ENCODE results near the genes PLB1 and SPDYA.

DNA sequence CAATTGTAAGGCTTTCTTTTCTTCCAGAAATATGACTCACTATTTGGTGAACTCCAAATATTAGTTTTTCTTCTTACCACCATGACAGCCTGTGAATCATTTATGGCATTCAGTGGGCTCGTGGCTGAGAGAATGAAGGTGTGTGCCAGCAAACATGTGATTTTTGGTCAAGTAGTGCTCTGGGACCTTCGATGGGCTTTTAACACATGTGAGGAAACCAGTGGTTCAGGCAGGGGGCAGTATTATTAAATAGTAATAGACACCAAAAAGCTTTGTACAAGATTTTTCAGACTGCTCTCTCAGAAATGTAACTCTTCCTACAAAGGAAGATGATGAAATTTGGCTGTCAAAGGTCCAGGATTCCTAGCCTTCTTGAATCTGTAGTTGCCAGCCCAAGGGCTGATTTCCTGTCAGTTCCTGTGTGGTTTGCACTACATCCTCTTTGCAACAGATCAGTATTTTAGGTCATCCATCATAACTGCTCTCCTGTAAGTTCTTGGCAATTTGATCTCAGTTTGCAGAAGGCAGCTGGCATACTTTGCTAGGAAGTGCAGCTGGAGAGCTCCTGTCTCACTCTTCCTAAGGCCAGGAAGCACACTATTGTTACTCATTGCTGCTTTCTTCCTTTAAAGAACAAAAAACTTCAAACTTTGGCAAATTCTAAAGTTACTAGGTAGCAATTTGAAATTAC is 64.4 kb downstream of the BABAM2 start:
- RRBS, result no CpG with 5 or more reads among the region's 2 CpGs

DNA sequence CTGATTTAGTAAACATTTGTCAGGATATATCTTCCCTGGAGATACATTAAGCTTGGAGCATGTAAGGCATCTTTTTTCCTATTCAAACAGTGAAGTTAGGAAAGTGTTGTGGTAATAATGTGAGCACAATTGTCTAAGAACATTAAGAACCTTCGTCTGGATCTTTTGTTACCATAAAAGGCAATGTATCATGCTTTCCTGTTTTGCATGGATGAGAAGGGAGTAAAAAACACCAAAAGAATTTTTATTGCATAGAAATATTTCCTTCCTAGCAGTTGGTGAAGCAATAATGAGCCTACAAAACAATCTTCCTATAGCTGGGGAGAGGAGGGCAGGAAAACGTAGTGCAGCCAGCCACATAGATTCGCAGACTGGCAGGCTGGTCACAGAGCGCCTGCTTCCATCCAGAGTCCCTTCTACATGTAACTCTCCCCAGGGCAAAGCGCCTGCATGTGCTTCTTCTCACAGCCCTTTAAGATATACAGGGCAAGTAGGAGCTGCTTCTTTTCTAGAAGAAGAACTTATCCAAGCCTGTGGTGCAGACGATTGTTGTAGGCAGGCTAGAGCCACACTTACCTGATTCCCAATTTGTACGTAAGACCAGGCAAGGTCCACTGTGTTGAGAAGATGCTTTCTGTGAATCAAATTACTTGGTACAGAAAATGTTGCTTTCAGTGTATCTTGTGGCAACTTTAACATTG is 190.4 kb downstream of the BABAM2 start:
- RRBS, result no CpG with 5 or more reads among the region's 7 CpGs

GRCh38 chr2:28327093-28327434 is 65.6 kb upstream of the FOSL2 start:
- RRBS, result no CpG with 5 or more reads among the region's 4 CpGs

- RRBS, result 91% methylated on average over 2 of the region's 27 CpGs
Measured at GRCh38 chr2:28347736-28348666, 44.7 kb upstream of the FOSL2 start.

- RRBS, result no CpG with 5 or more reads among the region's 15 CpGs
Measured at GRCh38 chr2:28360445-28361081, 32.1 kb upstream of the FOSL2 start.

GRCh38 chr2:28365616-28366263 is 26.9 kb upstream of the FOSL2 start:
- RRBS, result no CpG with 5 or more reads among the region's 11 CpGs

DNA sequence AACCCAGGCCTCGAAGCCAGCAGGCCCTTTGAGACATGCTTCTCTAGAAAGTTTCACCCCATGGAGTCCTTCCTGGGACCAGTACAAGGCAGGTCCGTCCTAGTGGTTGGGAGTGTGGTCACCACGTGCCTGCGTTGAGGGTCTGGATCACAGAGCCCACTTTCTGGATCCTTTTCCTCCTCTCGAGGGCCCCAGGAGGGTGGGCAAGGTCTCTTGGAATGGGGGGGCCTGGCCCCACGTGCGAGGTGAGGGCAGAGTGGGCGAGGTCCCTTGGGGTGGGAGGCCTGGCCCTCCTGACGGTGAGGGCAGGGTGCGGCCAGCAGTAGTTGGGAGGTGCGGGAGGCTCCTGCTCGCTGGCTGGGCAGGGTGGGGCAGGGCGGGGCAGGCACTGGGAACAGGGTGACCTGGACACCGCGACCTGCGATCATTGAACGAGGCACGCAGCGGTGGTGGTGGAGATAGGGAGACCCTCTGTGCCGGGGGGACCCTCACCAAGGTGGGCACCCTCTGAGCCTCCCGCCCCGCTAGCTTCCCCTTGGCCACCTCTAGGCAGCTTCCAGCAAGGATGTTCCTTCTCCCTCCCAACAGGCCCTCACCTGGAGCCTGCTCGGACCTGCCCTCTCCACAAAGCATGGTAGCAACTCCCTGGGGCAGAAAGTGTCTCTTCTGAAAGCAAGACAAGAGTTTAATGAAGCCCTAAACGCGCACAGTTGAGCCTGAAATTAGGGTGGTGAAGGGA is 15.5 kb upstream of the FOSL2 start:
- RRBS, result no CpG with 5 or more reads among the region's 25 CpGs

DNA sequence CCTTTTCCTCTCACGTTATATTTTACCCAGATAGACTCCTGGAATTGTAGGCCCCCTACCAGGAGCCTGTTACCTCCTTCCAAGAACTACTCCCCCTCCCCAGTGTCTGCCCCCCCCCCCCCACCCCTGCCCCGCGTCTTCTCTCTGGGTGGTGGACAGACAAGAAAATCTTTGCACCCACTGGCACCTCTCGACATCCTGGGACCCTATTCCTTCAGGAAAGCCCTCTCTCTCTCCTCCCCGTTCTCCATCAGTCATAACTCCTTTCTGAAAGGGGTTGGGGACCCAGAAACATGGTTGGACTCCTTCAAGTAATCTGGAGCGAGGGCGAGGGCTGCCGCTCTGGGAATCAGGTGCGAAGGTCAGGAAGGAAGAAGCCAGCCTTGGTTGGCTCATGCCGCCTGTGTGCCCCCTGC is 1.4 kb downstream of the FOSL2 start:
- RRBS, result no CpG with 5 or more reads among the region's 10 CpGs

DNA sequence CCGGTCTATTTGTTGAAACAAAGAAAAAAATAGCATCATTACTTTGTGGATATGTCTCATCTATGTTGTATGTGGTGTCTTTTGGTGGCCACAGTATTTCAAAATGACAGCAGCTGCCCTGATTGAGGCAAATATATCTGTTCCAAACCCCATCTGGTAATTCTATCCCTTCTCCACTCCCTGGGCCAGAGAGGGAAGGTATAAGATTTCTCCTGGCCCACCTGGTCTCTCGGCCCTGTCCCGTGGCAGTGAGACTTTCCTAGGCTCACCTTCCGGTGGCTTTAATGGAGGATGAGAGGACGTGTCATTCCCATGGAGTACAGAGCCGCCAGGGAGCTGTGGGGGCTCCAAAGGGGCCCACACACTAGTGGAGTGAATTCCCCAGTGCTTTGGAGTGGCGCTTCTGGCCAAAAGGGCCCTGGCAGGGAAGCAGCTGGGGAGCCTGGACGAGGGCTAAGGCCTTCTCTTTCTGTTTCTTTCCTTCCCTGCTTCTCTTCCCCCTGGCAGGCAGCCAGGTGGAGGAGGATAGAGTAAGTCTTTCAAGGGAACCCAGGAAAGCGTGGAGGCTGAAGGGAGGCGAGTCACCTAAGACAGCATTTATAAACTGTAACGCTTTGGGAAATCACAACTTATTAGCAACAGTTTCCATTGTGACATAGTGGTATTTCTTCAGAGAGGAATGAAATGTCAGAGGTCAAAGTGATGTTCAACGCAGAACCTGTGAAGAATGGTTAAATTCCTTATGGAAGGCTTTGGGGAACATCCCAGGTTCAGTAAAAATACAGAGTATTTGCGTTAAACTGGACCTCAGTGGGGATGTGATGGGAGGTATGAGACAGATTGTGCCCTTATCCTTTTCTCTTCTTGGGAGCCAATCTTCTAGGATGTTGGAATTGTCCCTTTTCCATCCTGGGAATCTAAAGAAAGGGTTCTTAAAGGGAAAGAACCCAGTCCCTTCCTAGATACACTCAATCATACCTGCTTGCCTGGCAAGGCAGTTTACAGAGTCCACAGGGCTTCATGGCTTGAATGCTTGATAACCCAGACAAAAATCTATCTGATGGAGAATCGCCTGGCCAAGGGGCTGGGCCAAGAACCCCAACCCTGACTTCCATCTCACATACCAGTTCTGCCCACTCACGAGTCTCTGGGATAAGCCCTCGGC is 5.9 kb downstream of the FOSL2 start:
- RRBS, result no CpG with 5 or more reads among the region's 16 CpGs

DNA sequence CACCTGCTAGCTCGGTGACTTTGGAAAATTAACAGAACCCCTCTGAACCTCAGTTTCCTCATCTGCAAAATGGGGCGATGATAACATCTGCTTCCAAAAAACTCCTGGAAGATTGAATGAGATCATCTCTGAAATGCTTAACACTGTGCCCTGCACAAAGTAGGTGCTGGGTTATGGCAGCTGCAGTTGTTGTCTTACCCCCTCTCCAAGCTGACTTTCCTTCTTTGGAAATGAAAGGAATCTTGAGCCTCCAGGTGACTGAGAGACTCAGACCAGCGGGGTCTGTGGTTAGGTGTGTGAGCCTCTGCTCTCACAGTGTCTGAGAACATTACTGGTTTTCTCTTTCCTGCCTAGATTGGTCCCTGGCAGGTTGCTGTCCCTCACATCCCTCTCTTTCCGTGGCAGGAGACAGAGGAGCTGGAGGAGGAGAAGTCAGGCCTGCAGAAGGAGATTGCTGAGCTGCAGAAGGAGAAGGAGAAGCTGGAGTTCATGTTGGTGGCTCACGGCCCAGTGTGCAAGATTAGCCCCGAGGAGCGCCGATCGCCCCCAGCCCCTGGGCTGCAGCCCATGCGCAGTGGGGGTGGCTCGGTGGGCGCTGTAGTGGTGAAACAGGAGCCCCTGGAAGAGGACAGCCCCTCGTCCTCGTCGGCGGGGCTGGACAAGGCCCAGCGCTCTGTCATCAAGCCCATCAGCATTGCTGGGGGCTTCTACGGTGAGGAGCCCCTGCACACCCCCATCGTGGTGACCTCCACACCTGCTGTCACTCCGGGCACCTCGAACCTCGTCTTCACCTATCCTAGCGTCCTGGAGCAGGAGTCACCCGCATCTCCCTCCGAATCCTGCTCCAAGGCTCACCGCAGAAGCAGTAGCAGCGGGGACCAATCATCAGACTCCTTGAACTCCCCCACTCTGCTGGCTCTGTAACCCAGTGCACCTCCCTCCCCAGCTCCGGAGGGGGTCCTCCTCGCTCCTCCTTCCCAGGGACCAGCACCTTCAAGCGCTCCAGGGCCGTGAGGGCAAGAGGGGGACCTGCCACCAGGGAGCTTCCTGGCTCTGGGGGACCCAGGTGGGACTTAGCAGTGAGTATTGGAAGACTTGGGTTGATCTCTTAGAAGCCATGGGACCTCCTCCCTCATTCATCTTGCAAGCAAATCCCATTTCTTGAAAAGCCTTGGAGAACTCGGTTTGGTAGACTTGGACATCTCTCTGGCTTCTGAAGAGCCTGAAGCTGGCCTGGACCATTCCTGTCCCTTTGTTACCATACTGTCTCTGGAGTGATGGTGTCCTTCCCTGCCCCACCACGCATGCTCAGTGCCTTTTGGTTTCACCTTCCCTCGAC is 19.3 kb downstream of the FOSL2 start:
- RRBS, result no CpG with 5 or more reads among the region's 34 CpGs

GRCh38 chr2:28415839-28417025 is 23.6 kb downstream of the FOSL2 start:
- RRBS, result no CpG with 5 or more reads among the region's 9 CpGs

DNA sequence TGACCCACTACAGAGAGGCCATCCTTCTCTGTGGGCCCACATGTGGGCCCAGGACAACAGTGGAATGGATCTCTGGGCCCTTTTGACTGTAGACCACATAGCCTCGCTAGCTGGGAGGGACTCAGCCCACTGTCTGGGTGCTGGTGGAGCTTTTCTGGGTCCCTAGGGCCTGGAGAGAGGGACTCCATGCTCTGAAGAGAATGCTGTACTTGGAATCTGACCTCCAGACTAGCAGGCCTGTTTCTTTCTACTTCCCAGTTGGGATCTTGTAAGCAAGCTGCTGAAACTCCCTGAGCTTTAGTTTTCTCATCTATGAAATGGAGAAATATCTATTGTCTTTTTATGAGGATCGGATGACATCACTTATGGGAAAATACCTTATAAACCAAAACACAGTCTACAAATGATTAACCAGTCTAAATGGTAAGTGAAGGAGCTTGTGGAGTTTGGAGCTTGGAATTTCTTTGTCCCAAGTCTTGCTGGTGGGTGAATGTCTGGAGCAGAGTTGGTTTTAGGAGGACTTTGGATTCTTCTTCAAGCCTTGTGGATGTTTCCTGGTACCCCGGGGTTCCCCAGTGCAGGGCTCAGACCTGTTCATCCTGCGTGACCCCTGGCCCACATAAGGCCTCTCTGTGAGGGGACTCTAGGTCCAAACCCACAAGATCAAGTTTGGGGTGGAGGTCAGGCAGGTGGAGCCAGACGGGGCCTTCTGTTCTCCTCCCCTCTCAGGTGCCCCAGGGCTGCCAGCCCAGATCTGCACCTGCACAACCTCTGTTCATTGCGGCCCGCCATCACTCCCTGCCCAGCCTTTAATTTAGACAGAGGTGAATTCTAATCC is 43.1 kb downstream of the FOSL2 start:
- RRBS, result no CpG with 5 or more reads among the region's 7 CpGs

- RRBS, result 60% methylated on average over 2 of the region's 15 CpGs
Measured at GRCh38 chr2:28495709-28496398, at the start of gene PLB1. Gene PLB1, plus strand, starts transcription at chr2:28496060.

GRCh38 chr2:28621055-28622202 is 125.6 kb downstream of the PLB1 start:
- RRBS, result 49% methylated on average over 4 of the region's 15 CpGs

GRCh38 chr2:28750455-28751372 is 916 bp upstream of the PPP1CB start:
- RRBS, result 4% methylated on average over 5 of the region's 20 CpGs

GRCh38 chr2:28788265-28788997 is 22.2 kb upstream of the SPDYA start:
- RRBS, result no CpG with 5 or more reads among the region's 8 CpGs

- RRBS, result no CpG with 5 or more reads among the region's 3 CpGs
Measured at GRCh38 chr2:28793633-28794084, 17.0 kb upstream of the SPDYA start.

- RRBS, result 3% methylated on average over 21 of the region's 72 CpGs
Measured at GRCh38 chr2:28810153-28811027, at the start of gene SPDYA. Gene SPDYA, plus strand, starts transcription at chr2:28810834.

- RRBS, result no CpG with 5 or more reads among the region's 6 CpGs
Measured at GRCh38 chr2:28926934-28927481, 32.5 kb downstream of the WDR43 start.

- RRBS, result no CpG with 5 or more reads among the region's 8 CpGs
Measured at GRCh38 chr2:29097309-29097939, 17.8 kb upstream of the CLIP4 start.